Airway epithelial cell (primary cell): ENCODE measurements around a stretch of chr1.

- RAMPAGE, long total RNA = no peak
Measured at GRCh38 chr1:228810775-228811264, 75.5 kb downstream of the RHOU start.

DNA sequence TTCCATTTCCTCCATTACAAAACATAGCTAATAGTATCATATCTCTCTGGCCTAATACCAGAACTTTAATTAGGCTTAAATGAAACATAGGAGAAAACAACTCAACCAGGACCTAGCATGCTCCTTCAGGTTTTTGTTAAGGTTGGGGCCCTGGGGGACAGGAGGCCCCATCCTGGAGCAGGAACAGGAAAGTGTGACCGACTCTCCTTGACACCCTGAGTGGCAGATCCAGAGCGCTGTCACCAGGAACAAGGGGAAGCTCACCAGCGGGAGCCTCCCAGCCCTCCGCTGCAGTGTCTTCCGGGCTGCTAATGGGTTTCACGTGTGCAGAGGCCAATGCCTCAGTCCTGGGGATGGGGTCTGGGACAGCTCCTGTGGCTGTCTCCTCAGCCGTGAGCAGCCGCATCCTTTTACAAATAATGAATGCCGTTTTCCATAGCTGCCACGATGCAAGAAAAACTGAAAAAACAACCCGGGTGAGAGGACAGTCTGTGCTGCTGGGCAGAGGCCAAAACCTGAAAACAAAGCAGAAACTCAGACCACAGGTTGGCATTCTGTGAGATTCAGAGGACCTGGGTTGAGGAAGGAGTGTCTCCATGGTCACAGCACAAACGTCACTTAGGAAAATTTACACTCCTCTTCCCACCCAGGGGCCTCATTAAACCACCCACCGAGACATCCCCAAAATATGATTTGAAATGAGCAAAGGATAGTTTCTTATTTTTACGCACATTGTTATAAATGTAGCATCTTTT lies 212.2 kb upstream of the RAB4A start:
- RAMPAGE, long total RNA = no peak

DNA sequence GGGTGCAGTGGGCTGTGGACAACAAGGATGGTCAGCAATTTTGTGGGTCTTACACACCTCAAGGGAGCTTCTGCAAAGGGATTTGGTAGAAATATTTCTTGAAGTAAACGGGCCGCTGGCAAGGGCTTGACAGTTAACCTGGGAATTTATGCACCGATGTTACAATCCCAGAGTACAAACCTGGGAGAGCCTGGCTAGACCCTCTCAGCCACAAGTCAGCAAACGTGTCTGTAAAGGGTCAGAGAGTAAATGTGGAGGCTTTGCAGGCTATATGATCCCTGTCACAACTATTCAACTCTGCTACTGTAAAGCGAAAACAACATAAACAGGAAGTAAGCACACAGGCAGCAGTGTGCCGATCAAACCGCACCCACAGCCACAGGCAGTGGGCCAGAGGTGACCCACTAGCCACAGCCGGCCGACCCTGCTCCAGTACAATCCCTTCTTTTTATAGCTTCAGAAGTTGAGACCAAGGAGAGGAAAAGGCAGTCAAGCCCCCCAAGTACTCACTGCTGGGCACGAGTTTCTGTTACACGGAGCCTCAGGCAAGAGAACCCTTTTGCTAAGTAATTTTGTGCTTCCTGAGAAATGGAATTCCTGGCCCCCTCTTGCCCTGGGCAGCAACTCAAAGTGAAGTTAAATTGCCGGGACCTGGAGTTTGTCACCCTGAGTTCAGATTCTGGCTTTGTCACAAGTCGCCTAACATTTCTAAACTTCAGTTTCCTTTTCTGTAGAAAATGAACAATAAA lies 71.0 kb upstream of the RAB4A start:
- RAMPAGE, long total RNA = no peak

- RAMPAGE, long total RNA = no peak
Measured at GRCh38 chr1:229209510-229210407, 61.2 kb upstream of the RAB4A start.

- RAMPAGE, long total RNA = no peak
Measured at GRCh38 chr1:229229016-229229420, 41.9 kb upstream of the RAB4A start.

DNA sequence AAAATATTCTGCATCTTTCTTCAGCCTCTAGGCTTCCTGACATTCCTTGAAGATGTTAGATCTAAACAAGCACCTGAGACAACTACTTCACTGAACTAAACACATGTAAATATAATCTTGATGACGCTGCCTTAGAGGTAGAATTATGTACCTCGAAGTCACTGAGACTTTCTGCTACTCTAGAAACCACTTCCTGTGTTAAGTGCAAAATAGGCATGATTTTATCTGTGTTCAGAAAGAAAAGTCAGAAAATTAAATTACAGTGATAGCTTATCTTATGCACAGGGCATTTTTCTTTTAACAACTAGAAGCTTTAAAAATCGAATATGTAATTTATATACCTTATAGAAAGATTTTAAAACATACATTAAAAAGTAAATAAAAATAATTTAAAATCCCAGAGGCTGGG lies 17.3 kb upstream of the RAB4A start:
- RAMPAGE, long total RNA = no peak

- RAMPAGE, long total RNA = no peak
Measured at GRCh38 chr1:229291143-229291650, 20.3 kb downstream of the RAB4A start.

- RAMPAGE, long total RNA = no peak
Measured at GRCh38 chr1:229432513-229433211, 1.2 kb downstream of the ACTA1 start.

GRCh38 chr1:229694175-229694861 lies 68.3 kb downstream of the URB2 start:
- RAMPAGE, long total RNA = no peak

GRCh38 chr1:229905108-229905705 lies 161.8 kb upstream of the GALNT2 start:
- RAMPAGE, long total RNA = no peak

GRCh38 chr1:230047113-230047453 lies 20.0 kb upstream of the GALNT2 start:
- RAMPAGE, long total RNA = no peak

- RAMPAGE, long total RNA = no peak
Measured at GRCh38 chr1:230139750-230140105, 72.7 kb downstream of the GALNT2 start.

GRCh38 chr1:230140289-230140728 lies 73.3 kb downstream of the GALNT2 start:
- RAMPAGE, long total RNA = no peak

DNA sequence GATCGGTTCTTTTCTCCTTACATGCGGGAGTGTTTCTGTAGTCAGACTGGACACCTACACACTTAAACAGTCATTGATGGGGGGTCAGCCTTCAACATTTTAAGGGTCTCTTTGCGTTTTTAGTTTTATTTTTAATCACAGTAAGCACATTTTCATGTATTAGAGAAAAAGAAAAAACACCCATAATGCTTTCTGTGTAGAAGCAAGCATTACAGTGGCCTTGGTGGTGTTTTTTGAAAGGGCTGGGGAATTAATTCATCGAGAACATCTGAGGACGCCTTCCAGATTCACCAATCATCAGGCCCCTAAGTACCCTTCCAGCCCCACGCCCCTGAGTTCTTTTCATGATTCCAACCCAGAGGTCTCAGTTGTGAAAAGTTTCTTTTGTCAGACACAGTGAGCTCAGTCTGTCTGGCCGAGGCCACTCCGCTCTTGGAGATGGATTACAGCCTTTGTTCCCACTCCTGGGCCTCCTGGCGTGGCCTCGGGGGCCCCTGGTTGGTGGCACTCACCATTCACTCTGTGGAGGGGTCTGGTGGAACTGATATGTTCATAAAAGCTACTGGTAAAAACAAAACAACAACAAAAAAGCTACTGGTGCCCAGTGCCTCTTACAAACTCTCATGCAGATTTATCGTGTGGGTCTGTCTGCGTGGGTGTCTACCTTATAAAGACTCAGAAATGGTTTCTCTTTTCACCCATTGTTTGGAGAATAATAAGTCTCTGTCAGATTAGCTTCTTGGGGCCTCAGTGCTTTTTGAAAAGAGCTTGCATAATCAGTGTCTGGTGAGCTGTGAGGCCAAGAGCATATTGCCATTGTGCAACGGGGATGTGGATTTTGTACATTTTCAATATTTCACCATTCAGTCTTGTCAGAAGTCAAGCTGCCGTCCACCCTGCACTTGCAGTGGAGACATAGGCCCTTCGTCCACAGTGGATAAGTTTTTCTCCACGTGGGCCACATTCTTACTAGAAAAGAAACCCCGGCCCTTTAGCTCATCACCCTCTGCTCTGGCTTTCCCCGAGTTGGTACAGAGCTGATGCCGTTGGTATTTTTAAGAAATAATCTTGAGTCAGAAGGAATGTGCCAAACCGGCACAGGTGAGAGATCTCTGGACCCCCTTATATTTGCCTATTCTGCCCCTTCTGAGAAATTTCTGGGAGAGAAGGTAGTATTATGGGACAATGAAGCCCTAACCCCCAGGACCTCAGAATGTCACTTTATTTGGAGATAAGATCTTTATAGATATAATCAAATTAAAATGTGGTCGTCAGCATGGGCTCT lies 86.7 kb downstream of the GALNT2 start:
- RAMPAGE, long total RNA = no peak

GRCh38 chr1:230169457-230170162 lies 102.6 kb downstream of the GALNT2 start:
- RAMPAGE, long total RNA = no peak

DNA sequence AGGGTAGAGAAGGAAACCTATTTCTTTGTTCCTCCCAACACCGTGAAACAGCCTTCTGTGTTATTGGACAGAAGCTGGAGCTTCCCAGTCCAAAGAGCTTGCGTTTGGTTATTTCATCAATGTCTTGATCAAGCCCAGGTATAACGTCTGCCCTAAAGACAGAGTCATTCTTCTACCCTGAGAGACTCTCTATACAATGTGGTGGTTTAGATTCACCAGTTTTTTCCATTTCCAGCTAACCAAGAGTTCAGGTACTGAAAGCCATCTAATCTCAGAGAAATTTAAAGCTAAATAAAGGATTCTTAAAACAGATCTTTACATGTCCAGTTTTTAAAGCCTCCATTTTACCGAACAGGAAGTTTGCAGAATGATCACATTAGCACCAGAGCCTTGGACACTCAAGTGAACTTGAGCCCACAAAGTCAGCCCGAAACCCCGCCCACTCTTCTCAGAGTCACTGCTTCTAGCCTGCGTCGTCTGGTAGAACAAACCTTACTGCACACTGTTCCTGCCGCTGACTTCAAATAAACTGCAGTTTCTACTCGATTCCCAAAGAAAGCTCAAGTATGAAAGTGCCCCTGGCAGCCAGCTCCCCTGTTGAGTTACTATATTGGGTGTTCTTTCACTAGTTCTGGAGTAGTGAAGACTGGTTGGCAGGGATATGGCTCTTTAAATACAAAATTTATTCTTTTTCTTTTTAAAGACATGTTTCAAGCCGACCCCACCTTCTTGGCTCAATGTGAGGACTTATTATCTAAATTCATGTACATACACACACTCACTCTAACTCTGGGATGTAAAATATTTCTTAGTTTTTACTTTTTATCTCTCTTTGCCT lies 164.6 kb downstream of the GALNT2 start:
- RAMPAGE, long total RNA = no peak

DNA sequence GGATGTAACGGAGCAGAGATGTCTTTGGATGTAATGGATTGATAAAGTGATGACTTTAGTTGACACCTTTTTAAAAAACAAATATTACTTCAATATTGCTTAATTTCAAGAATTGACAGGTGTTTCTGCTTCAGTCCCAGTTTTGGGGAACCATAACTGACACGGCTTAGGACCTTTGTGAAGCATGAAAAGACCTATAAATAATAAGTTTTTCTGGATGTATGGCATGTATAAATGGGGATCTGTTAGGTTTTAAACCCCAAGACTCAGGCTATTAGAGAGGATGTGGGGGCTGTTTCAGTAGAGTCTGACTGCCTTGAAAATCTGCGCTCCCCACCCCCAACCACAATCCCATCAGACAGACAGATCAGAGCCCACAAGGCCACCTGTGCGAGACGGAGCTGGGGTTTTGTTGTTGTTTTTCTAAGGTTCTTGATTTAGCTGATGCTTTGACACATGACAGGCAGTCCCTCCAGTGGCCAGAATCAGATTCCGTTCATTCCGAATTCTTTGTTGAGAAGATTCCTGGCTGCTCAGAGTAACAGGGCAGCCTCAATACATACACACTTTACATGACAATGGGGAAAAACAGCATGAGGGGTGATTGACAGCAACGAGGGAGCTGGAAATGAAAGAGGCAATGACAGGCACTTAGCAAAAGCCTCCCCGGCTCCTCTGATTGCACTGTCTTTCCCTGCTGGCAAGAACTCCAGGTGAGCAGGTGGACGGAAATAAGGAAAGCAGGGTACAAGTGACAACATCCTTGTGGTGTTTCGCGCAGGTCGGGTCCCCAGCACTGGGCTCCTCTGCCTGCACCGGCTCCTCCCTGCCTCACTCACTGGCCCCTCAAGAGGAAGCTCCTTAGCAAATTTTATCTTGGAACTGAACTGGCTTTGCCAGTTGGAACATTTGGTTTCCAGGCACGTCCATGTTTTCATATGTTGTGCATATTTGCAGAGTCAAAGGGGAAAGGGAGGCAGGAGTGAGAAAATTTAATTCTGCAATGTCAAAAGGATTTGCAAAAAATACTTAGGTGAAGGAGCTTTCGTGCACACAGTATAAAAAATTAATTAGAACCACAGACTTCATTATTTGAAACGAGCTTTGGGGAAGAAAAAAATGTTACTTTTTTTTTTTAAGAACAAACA lies 148.8 kb downstream of the PGBD5 start:
- RAMPAGE, long total RNA = no peak

DNA sequence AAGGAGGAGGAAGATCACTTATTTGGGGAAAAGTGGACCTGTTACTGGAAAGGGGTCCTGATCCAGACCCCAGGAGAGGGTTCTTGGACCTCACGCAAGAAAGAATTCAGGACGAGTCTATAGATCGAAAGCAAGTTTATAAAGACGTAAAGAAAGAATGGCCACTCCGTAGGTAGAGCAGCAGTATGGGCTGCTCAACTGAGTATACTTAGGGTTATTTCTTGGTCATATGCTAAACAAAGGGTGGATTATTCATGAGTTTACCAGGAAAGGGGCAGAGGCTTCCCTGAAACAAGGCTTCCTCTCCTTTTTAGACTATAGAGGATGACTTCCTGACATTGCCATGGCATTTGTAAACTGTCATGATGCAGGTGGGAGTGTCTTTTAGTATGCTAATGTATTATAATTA lies 7.4 kb upstream of the CAPN9 start:
- RAMPAGE, long total RNA = no peak

GRCh38 chr1:230824183-230824576 lies 44.1 kb downstream of the C1orf198 start:
- RAMPAGE, long total RNA = no peak

DNA sequence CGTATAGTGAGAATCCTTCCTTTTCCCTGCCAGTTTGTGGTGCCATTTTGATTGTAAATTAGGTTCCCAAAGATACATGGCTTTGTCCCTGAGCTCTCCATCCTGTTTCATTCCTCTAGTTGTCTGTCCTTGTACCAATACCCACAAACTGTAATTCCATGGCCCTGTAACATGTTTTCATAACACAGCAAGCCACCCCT lies 33.4 kb downstream of the C1orf198 start:
- RAMPAGE, long total RNA = no peak